ENCODE measurements around the genes IFNA10, IFNA16, IFNA17 and CDKN2A.

- RRBS, 2 experiments = no CpG with 5 or more reads among the region's 4 CpGs
Measured at GRCh38 chr9:19148129-19148487, 20.8 kb upstream of the PLIN2 start.

DNA sequence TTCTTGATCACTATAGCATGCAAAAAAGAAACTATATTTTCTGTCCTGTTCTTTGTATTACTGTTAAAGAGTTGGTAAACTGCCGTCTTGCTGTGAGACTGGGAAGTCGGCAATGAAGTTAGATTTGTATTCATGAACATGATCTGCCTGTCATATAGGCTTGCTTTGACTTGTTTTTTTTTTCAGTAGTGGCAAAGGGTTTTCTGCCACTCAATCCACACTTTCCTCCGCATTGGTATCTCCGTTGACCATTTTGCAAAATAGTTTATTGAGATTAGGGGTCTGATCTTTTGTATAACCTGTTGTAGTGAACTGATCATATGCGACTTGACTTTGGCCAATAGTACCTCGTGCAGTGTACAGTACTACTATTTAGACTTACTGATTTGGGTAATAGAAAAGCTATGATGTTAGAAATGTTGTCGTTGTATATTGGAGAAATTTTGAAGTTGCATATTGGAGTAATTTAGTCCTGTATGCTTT, 1.6 kb downstream of the DENND4C start:
- RRBS, 2 experiments = no CpG with 5 or more reads among the region's 7 CpGs

GRCh38 chr9:19409667-19410389, 1.0 kb downstream of the ACER2 start:
- RRBS, 2 experiments = no CpG with 5 or more reads among the region's 5 CpGs

DNA sequence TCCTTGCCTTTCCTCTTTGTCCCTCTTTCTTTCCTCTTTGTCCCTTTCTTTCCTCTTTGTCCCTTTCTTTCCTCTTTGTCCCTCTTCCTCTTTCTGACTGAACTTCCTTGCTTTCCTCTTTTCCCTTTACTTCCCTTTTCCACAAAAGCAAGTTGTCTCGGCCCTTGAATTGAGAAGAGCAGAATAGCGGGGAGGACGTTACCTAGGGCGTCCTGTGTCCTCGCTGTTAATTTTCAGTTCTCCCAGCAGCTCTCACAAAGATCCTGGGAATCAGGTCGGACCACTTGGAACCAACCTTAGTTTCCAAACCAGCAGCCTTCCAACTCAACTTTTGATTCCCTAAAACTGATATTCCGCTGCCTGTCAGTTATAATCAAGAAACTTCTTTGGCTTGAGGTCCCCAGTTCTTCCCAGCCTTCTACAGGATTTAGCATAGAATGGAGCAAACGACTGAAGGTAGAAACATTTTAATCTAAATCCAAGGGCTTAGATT, 1.6 kb upstream of the MLLT3 start:
- RRBS, 2 experiments = no CpG with 5 or more reads among the region's 8 CpGs

GRCh38 chr9:20684385-20685108, 488 bp downstream of the FOCAD start:
- RRBS, 2 experiments = 2 to 7% methylated on average over 8 to 10 of the region's 35 CpGs

- RRBS, 2 experiments = no CpG with 5 or more reads among the region's 2 CpGs
Measured at GRCh38 chr9:20831159-20831475, 147.1 kb downstream of the FOCAD start.

DNA sequence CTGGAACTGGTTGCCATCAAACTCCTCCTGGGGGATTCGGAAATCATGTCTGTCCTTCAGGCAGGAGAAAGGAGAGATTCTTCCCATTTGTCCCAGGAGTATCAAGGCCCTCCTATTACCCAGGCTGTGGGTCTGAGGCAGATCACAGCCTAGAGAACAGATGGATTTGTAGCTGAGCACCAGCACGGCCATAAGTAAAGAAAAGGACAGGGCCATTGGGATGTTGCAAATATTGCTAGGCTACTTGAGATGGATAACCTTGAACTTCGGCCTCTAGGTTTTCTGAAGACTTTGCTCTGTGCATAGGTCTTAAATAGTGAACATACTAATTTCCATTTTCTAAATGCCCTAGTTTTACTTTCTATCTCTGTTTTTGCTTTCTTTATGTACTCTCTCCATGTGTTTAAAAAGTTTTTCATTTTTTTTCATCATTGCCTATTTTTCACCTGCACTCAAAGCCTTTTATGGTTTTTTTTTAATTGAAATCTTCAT, at the start of gene IFNA10:
IFNA10 (minus strand) TSS at position 262 of the 492 bp plus-strand sequence.
- RRBS, 2 experiments = no CpG with 5 or more reads among the region's 3 CpGs

DNA sequence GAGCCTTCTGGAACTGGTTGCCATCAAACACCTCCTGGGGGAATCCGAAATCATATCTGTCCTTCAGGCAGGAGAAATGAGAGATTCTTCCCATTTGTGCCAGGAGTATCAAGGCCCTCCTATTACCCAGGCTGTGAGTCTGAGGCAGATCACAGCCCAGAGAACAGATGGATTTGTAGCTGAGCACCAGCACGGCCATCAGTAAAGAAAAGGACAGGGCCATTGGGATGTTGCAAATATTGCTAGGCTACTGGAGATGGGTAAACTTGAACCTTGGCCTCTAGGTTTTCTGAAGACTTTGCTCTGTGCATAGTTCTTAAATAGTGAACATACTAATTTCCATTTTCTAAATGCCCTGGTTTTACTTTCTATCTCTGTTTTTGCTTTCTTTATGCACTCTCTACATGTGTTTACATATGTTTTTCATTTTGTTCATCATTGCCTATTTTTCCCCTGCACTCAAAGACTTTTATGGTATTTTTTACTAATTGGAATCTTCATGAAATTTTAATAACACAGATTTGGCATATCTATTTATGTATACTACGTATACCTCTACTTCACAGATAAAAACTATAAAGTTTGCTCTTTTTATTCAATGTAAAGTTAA, at the start of gene IFNA16:
IFNA16 (minus strand) TSS at position 229 of the 610 bp plus-strand sequence.
- RRBS, 2 experiments = no CpG with 5 or more reads among the region's 3 CpGs

DNA sequence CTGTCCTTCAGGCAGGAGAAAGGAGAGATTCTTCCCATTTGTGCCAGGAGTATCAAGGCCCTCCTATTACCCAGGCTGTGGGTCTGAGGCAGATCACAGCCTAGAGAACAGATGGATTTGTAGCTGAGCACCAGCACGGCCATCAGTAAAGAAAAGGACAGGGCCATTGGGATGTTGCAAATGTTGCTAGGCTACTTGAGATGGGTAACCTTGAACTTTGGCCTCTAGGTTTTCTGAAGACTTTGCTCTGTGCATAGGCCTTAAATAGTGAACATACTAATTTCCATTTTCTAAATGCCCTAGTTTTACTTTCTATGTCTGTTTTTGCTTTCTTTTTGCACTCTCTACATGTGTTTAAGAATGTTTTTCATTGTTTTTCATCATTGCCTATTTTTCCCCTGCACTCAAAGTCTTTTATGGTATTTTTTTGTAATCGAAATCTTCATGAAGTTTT, at the start of gene IFNA17:
IFNA17 (minus strand) TSS at position 216 of the 454 bp plus-strand sequence.
- RRBS, 2 experiments = no CpG with 5 or more reads among the region's 2 CpGs

DNA sequence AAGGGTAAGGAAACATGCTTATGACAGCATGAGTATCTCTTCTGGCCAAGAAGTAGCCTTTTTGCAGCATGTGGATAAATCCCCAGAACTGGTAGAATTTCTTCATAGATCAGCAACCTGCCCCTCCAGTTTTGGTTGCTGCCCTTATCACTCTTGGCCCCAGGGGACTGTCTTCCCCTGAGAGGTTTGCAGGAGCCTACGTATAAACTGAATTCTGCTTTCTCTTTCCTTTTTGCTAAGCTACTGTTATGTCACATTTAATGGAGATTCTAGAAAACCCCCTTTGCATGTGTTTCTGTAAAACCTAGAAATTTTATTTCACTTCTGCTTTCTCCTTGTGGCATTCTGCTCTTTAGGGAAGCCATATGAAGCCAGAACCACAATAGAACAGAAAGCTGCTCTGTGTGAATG, 3.5 kb downstream of the IFNA2 start:
- RRBS, 2 experiments = no CpG with 5 or more reads among the region's 1 CpG

DNA sequence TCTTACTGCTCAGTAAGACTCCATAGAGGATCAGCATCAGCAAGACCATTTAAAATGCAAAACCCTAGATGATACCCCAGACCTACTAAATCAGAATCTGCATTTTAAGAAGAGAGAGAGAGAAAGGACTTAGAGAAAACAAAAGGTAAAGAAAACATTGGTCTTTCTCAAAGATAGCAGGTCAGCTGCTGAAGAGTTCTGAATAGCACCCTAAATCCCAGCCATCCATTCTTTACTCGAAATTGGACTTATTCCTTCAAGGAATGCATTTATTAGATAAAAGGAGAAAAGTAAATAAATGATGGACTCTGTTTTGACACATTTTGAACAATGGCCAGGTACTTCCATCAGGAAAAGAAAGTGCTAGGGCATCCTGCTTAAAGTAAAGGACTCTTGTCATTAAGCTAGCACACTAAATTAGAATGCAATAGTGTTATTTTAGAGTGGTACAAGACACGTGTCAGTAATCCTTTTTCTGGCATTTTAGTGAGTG, 82.4 kb upstream of the IFNE start:
- RRBS, 2 experiments = no CpG with 5 or more reads among the region's 2 CpGs

DNA sequence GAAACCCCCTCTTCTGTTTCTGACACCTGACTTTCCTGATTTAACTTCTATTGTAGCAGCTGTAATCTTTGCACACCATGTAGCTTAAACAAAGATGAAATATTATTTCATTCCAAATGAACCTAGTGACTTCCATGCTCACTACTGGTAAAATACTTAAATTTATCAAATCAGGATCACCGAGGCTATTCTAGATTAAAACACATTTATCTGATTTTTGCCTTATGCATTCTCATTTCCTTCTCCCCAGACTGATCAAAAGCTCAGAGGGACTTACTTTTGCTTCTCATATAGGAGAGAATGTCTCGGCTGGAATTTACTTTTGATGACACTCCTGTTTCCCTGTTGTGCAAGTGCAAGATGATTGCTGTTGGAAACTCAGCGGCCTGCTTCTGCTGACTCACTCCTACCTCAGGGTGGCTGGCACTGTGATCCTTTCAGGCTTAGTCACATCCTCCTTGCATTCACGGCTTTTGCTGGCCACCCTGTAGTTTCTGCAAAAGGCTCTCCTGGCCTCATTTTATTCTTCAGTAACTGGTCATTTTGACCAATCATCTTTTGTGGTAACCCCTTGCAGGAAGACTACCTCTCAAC, 109.4 kb upstream of the IFNE start:
- RRBS, 2 experiments = no CpG with 5 or more reads among the region's 4 CpGs

- RRBS, 2 experiments = no CpG with 5 or more reads among the region's 4 CpGs
Measured at GRCh38 chr9:21688315-21688662, 114.1 kb upstream of the MTAP start.

- RRBS, 2 experiments = no CpG with 5 or more reads among the region's 4 CpGs
Measured at GRCh38 chr9:21905275-21905802, 69.3 kb downstream of the CDKN2A start.

DNA sequence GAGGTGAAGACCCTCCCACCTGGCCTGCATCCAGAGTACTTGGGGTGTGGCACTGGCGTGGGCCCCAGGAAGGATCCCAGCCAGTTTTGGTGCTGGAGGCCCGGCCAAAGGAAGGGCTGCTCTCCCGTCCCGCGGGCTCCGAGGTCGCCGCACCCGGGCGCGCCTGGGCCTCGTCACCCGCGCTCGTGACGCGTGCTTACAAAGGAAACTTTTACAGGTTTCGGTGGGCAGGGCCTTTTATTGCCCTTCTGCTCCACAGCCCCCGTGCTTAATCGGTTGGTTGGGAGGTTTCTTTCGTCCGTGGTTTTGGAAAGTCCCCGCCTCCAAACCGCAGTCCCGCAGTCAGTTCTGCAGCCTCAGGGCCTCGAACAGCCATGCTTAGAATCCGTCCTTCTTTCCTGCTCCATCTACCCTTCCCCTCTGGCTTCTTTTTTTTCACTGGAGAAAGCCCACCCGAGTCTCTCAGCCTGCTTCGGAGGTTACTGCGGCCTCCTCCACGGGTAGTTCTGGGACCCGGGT, 9.6 kb downstream of the CDKN2A start:
- RRBS, 2 experiments = no CpG with 5 or more reads among the region's 32 CpGs

GRCh38 chr9:21974283-21975497, at the start of gene CDKN2A:
Gene CDKN2A (minus strand): TSS chr9:21974857.
- RRBS, 2 experiments = no CpG with 5 or more reads among the region's 76 CpGs

DNA sequence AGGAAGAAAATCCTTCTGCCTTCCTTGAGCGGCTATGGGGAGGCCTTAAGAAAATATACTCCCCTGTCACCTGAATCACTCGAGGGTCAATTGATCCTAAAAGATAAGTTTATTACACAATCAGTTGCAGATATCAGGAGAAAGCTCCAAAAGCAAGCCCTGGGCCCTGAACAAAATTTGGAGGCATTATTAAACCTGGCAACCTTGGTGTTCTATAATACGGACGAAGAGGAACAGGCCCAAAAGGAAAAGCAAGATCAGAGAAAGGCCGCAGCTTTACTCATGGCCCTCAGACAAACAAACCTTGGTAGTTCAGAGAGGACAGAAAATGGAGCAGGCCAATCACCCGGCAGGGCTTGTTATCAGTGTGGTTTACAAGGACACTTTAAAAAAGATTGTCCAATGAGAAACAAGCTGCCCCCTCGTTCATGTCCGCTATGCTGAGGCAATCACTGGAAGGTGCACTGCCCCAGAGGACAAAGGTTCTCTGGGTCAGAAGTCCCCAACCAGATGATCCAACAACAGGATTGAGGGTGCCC, 9.3 kb upstream of the DMRTA1 start:
- RRBS, 2 experiments = no CpG with 5 or more reads among the region's 8 CpGs

DNA sequence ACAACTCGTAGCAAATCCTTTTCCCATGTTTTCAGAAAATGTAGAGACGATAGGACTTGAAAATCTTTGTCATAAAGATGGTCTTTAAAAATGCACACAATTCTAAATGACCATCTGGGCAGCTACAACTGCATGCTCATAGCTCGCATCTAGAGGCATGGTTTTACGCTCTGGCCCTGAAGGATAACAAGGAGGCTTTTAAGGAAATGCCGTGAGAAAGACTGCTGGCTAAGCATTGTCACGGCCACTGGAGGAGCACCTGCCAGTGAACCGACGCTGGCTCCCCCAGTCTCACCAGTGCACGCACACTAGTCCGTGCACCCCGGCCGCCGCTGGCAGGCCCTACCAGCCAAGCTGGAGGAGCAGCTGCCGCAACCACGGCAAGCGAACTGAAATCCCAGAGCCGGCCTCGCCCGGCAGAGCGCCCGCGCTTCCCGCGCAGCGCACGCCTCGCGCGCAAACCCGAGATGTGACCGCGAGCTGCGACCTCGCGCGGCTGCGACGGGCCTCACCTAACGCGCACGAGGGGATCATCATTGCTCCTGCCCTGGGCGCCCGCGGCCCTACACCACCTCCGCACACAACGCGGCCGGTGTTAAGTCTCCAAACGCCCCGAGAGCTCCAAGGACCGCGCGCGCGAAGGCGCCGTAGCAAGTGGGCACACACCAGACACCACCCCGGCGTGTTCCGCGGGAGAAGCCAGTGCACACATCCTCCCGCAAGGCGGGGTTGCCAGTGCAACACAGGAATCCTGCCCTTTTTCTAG, 5.4 kb downstream of the ELAVL2 start:
- RRBS, 2 experiments = 82 to 87% methylated on average over 12 of the region's 63 CpGs

DNA sequence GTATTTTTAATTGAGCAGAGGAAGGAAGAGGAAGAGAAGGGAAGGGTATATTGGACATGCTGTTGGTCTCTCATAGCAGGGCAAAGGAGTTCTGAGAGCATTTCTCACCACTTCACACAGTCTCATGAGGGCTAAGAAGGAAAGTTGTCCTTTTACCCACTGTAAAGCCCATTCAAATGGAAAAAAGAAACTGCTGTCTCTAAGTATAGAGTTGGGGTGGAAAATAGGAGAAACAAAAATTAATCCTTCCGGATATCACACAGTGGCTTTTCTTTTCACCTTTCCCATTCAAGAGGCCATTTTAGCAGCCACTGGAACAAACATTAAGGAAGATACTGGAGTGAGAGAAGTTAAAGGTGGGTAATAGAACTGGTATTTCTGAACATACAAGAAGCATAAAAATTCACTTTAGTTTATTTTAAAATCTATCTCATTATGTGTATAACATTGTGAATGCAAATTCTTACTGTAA, 377.3 kb upstream of the TUSC1 start:
- RRBS, 2 experiments = no CpG with 5 or more reads among the region's 1 CpG

- RRBS, 2 experiments = no CpG with 5 or more reads among the region's 13 CpGs
Measured at GRCh38 chr9:26891387-26892070, 1.1 kb downstream of the CAAP1 start.

Measured in Panc1 (cell line).